Right lobe of liver (tissue), 4 donors: ENCODE data around the genes COPS4 and CDS1.

GRCh38 chr4:80202570-80203754 lies 5.7 kb downstream of the PRDM8 start:
- PRO-cap, 4 experiments = peak in 3 of 4 experiments; most common minus-strand start chr4:80203324 (in 3)
- RAMPAGE, long total RNA, 2 experiments = no peak in any of the 2 experiments

GRCh38 chr4:81153389-81154462 lies 61.3 kb downstream of the PRKG2 start:
- PRO-cap, 4 experiments = no peak in any of the 4 experiments
- RAMPAGE, long total RNA, 2 experiments = no peak in any of the 2 experiments

DNA sequence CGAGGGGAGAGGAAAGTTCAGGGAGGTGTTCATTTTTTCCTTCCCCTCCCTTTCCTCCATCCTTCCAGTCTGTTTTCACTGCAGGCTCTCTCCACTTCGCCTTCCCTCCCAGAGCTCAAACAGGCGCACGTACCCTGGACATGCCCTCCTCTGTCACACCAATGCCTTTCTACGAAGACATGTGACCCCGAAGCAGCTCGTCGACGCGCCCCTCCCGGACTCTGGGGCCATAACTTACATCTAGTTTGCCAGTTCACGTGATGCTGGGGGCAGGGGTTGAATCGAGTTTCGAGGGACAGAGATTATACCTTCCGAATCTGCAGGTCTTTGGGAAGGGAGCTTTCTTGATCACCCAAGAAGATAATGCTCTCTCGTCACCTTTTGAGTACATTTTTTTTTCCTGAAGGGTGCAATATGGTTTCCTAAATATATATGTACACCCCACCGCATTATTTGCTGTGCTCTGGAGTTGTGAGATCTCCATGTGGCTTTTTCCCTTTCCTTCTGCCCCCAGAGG lies 533 bp upstream of the PRKG2 start:
- PRO-cap, 4 experiments = no peak in any of the 4 experiments
- RAMPAGE, long total RNA, 2 experiments = no peak in any of the 2 experiments

GRCh38 chr4:81421463-81421754 lies 50.3 kb downstream of the RASGEF1B start:
- PRO-cap, 4 experiments = no peak in any of the 4 experiments
- RAMPAGE, long total RNA, 2 experiments = no peak in any of the 2 experiments

DNA sequence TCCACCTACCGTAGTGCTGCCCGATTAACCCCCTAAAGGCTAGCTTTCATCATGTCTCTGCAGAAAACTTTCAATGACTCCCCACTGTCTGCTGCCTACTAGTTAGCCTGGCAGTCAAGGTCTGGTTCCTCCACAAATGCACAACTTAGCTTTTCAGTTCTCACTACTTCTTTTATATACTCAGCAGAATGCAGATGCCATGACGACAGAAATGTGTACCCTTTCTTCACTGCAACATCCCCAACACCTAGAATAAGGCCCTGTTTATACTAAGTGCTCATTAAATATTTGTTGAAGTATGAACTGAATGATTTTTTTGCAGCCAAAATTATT lies 30.9 kb upstream of the RASGEF1B start:
- PRO-cap, 4 experiments = peak in 4 of 4 experiments; most common minus-strand start position 147 of the sequence (in 3)
- RAMPAGE, long total RNA, 2 experiments = no peak in any of the 2 experiments

DNA sequence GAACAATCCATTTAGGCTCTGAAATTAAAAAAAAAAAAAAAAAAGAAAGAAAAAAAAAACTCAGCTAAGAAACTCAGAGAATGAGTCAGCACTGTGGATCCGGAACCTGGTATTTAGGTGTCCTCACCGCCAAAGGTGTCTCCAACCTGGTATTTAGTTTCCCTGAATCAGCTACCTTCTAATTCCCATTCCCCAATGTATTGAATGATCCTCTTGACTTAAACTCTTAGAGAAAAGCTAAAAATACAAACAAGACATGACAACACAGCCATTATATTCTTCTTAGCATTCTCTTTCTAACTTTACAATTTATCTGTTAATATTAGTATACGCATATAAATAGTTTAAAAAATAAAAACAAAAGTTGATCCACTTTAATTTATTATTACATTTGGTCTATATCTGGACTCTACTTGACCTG lies 150.4 kb upstream of the RASGEF1B start:
- PRO-cap, 4 experiments = peak in 4 of 4 experiments; most common plus-strand start position 76 of the sequence (in 1); most common minus-strand start position 115 of the sequence (in 4)
- RAMPAGE, long total RNA, 2 experiments = no peak in any of the 2 experiments

GRCh38 chr4:82350609-82350809 lies 23.3 kb downstream of the HNRNPD start:
- PRO-cap, 4 experiments = no peak in any of the 4 experiments
- RAMPAGE, long total RNA, 2 experiments = no peak in any of the 2 experiments

DNA sequence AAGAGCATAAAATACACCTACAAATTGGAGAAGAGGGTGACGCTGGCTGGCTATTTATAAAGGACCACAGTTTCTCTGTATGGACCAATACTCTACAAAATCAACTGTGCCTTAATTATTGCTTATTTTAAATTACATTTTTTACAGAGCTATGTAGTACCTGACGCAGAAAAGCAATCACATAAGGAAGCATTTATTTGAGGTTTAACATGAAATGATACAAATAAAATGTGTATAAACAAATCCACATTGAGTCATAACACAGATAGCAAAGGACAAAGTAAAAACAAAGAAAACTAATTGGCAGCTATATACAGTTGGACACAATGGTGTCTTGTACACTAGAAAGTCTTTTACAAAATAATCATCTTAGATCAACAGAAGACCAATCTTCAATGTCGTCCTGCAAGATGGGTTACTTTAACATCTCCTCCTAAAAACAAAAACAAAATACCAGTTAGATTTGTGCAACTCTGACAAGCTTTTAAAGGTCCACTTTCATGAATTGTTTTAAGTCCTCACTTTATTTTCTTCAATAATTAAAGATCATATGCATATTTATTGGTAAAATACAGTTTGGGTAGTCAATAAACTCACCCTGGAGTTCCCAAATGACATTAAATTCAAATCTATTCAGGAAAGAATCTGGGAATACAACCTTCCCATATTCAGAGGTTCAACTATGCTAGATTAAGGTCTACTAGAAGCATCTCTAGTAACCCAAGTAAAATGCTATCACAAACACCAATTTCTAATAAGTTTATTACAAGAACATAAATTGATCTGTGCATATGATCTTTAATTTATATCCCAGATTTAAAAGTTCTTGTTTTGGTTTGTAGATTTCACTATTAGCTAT lies 5.6 kb downstream of the HNRNPDL start:
- PRO-cap, 4 experiments = no peak in any of the 4 experiments
- RAMPAGE, long total RNA, 2 experiments = no peak in any of the 2 experiments

- PRO-cap, 4 experiments = no peak in any of the 4 experiments
- RAMPAGE, long total RNA, 2 experiments = no peak in any of the 2 experiments
Measured at GRCh38 chr4:82427071-82427837, 3.0 kb downstream of the HNRNPDL start.

DNA sequence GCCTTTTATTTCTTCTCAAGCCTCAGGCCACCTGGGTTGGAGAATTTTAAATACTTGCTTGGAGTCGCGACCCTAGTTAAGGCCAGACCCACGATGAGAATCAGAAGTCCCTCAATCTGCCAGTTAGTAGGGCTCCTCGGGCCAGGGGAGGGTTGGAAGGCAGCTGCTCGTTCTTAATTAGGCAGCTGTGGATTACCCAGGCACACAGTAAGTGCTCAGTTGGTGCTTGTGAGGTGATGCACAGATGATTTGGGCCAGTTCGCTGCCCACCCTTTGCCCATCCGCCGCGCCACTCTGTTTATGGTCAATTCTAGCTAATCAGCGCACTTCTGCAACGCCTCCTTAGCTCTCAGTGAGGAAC lies 575 bp upstream of the SCD5 start:
- PRO-cap, 4 experiments = no peak in any of the 4 experiments
- RAMPAGE, long total RNA, 2 experiments = no peak in any of the 2 experiments

- PRO-cap, 4 experiments = no peak in any of the 4 experiments
- RAMPAGE, long total RNA, 2 experiments = no peak in any of the 2 experiments
Measured at GRCh38 chr4:82984151-82985035, 26.2 kb downstream of the LIN54 start.

DNA sequence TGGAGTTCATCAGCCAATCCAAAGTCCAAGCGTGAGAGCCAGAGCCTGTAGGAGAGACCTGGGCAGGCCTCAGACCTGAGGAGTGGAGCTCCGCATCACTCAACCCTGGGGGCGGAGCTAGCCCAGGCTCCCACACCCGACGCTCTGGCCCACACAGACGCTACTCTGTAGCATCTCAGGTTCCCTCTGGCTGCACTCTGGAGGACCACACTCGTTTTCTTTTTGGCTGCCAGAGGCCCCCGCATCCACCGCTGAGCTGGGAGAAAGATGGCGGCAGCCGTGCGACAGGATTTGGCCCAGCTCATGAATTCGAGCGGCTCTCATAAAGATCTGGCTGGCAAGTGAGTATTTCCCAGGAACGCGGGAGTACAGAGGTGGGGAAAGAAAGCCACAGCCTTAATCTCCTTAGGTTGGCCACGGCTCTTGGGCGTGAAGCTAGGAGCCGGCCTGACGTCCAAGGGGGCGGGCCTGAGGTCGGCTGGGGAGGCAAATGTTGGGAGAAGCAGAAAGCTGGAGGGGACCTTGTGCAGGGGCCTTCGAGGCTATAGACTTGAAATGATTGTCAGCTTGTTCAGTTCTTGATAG lies at the start of gene COPS4:
TSS of gene COPS4 (plus strand) at position 226 of the 585 bp plus-strand sequence.
- PRO-cap, 4 experiments = peak in 4 of 4 experiments; most common plus-strand start position 214 of the sequence (in 3)
- RAMPAGE, long total RNA, 2 experiments = start-site peak on the plus strand in 2 of 2 experiments, centred at position 207 of the sequence, 480 to 720 reads per replicate

- PRO-cap, 4 experiments = peak in 4 of 4 experiments; most common plus-strand start chr4:83109554 (in 3); most common minus-strand start chr4:83109582 (in 1)
- RAMPAGE, long total RNA, 2 experiments = start-site peak on the minus strand in 1 of 2 experiments, at chr4:83109856-83110047 at its widest, 15 reads per replicate
Measured at GRCh38 chr4:83109198-83110392, 4.9 kb downstream of the PLAC8 start.

DNA sequence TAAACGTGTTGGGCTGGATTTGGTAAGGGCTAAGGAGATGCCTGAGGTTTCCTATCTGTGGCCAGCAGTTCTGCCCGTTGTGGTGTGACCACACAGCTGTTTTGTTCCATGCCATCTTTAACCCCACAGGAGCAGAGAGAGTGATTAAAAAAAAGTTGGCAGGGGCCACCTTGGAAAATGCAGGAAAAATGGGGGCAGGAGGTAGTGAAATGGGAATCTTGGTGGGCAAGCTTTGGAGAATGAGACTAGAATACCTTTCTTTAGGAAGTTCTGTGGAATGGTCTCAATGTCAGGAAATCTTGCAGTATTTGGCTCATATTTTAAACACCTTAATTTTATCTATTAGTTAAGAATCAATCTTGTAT lies 1.0 kb downstream of the PLAC8 start:
- PRO-cap, 4 experiments = no peak in any of the 4 experiments
- RAMPAGE, long total RNA, 2 experiments = no peak in any of the 2 experiments

GRCh38 chr4:83217371-83218281 lies 67.0 kb downstream of the COQ2 start:
- PRO-cap, 4 experiments = peak in 4 of 4 experiments; most common plus-strand start chr4:83217907 (in 3)
- RAMPAGE, long total RNA, 2 experiments = no peak in any of the 2 experiments

DNA sequence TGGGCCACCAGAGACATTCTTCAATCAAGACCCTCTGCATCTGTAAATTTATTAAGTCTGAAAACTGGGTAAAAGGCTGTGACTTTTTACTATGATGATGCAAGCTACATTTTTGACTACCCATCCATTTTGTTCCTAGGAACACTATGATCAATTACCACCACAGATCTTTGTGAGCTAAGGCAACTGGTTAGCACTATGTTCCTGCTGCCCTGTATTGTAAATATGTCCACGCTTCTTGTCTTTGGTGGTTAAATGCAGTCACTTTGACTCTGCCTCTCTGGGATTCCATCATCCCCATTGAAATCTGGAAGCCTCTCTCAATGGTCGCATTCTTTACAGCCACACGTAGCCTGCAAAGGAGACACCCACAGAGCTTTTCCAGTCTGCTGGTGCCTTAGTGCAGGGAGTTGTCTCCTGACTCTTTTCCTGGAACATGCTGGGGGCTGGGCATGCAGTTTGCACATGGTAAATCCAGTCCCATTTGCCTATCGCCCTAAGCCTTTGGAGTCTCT lies 34.0 kb downstream of the COQ2 start:
- PRO-cap, 4 experiments = no peak in any of the 4 experiments
- RAMPAGE, long total RNA, 2 experiments = no peak in any of the 2 experiments

DNA sequence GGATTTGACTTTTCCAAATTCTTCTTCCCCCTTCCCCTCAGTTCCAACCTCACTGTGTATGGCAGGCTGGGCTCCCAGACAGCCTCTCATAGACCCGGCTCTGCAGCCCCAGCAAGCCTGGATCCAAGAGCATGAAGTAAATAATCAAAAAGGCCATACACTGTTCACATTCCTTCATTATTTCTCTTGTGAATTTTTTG lies 446.7 kb downstream of the NKX6-1 start:
- PRO-cap, 4 experiments = peak in 2 of 4 experiments; most common minus-strand start position 115 of the sequence (in 2)
- RAMPAGE, long total RNA, 2 experiments = no peak in any of the 2 experiments

GRCh38 chr4:84495099-84495927 lies 3.8 kb downstream of the NKX6-1 start:
- PRO-cap, 4 experiments = no peak in any of the 4 experiments
- RAMPAGE, long total RNA, 2 experiments = no peak in any of the 2 experiments

GRCh38 chr4:84582808-84583390 lies at the start of gene CDS1:
CDS1 (plus strand) TSS chr4:84583127.
- PRO-cap, 4 experiments = peak in 4 of 4 experiments; most common plus-strand start chr4:84582930 (in 3)
- RAMPAGE, long total RNA, 2 experiments = no peak in any of the 2 experiments

DNA sequence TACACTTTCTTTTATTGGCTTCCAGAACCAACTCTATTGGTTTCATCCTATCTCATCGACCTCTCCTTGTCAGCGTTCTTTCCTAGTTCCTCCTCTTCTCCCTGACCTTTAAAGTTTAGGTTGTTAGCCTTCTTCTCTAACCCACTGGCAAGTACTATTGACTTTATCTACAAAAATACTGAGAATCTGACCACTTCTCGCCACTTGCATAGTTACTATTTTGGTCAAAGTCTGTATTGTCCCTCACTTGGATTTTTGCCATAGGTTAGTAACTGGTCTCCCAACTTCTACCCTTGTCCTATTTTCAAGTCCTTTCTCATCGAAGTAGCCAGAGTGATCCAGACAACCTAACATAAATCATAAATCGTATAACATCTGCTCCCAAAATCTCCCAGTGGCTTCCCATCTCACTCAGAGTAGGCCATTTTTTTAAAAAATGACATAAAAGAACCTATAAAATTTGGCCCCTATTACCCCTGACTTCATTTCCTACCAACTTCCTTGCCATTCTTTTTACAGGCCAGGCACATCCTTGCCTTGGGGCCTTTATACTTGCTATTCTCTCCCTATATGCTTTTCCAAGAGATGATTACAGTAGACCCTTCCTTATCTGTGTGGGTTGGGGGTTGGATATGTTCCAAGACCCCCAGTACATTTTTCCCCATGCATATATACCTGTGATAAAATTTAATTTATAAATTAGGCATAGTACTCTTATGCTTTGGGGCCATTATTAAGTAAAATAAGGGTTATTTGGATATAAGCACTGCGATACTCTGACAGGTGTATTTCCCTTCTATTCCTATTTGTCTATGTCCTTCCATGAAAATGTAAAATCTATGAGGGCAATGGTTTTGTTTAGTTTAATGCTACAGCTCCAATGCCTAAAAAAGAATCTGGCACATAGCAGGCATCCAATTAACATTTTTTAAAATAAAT lies 28.9 kb downstream of the WDFY3 start:
- PRO-cap, 4 experiments = no peak in any of the 4 experiments
- RAMPAGE, long total RNA, 2 experiments = start-site peak on the minus strand in 2 of 2 experiments, centred at positions 534 to 648 of the sequence, 7 to 8 reads per replicate